Fibroblast of villous mesenchyme (primary cell): Measurements from ENCODE around the genes LRRC45, SLC16A3 and SECTM1.

DNA sequence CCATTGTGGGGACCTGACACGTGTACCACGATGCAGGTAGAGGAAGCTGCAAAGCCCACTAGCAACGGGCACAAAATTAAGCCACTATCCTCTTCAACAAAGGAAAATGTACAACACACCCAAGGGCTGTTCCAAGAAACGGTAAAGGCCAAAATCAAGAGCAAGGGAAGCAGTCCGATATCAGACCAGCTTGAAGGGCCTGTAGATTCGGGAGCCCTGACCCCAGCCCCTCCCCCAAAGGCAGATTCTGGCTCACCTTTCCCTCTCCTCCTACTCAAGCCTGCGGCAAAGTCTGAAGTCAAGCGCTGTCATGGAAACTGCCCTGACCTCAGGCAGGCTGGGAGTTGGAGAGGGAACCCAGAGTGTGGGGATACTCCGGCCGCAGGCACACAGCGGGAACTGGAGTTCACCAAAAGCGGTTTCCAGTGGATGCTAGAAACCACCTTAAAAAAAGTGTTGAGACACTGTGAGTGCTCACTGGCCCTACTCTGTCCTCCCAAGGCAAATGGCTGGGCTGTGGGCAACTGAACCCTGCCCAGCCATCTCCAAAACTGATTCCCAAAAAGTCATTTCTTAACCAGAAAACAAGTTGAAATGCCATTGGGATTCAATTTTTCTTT, 1.7 kb downstream of the ALYREF start:
- CAGE, long polyA plus RNA = no peak

DNA sequence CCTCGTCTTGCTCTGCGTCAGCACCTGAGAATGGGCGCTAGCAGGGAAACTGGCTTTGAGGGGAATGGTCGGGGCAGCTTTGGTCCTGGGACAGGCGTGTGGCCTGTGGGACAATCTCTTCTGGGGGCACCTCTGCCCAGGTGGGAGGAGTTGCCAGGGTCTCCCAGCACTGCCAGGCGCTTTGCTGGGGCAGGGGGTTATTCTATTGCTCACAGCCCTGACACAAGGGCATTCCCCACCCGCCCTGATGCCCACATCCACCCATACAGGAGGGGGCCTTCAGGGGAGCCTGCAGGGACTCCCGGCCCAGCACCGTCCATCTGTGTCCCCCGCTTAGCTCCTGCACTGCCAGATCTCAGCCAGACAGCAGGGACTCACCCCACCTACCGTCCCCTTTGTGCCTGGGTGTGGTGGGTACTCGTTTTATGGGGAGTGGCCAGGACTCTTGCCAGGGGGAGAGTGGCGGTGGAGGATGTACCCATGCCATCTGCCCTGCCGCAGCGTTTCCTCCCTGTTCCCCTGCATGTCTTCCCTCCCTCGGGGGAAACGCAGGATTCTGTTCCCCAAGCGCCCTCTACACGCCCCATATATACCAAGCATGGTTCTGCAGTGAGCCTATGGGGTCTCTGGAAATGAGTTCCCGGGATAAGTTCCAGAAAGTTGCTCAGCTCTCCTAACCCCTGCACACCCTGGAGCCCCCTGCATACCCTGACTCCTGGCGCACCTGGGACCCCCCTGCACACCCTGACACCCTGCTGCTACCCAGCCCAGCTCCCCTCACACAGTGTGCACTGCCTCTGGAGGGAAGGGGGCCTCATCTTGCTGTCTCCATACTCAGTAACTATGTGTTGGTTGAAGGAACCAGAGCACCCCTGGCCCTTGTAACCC, 4.0 kb upstream of the MAFG start:
- CAGE, long polyA plus RNA = no peak

DNA sequence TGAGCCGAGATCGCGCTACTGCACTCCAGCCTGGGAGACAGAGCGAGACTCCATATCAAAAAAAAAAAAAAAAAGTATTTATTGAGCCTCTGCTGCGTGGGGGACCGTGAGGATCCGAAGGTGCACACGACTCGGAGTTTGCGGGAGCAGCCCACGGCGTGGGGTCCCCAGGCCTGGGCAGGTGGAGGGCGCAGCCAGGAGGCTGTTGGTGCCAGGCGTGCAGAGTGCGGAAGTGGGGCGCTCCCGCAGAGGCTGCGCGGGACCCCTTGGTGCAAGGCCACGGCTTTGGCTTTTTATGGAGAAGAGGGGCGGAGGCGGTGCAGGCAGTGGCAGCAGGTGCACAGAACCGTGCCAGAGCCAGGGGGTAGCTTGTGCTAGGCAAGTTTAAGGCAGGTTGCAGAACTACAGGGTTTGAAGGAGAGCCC, 1.1 kb downstream of the ASPSCR1 start:
- CAGE, long polyA plus RNA = no peak

- CAGE, long polyA plus RNA = no peak
Observed at GRCh38 chr17:81978894-81979515, 1.6 kb downstream of the ASPSCR1 start.

GRCh38 chr17:81982329-81982931, 5.0 kb downstream of the ASPSCR1 start:
- CAGE, long polyA plus RNA = no peak

- CAGE, long polyA plus RNA = no peak
Observed at GRCh38 chr17:81991484-81992739, 14.5 kb downstream of the ASPSCR1 start.

- CAGE, long polyA plus RNA = no peak
Observed at GRCh38 chr17:82023157-82024037, at the start of gene LRRC45. LRRC45 (plus strand) TSS chr17:82023305.

GRCh38 chr17:82054363-82055254, 2.9 kb downstream of the GPS1 start:
- CAGE, long polyA plus RNA = no peak

GRCh38 chr17:82086196-82086869, 11.7 kb downstream of the FASN start:
- CAGE, long polyA plus RNA = no peak

DNA sequence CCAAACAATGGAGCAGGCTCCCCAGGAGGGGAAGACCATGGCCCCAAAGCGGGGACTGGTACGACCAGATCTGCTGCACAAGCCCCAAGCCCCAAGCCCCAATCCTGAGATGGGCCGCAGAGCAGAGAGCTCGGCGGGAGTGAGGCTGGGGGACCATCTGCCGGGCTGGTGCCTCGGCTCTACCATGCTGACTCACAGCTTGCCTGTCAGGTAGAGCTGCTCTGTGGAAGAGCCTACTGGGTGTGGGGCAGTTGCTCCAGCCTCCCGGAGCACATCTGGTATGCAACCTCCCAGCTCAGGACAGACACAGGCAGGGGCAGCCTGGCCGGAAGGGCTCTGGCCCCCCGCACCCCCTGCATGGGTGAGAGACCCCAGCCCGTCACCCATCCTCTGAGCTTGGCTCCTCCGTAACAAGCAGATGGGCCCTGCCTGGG, 2.4 kb downstream of the FASN start:
- CAGE, long polyA plus RNA = no peak

DNA sequence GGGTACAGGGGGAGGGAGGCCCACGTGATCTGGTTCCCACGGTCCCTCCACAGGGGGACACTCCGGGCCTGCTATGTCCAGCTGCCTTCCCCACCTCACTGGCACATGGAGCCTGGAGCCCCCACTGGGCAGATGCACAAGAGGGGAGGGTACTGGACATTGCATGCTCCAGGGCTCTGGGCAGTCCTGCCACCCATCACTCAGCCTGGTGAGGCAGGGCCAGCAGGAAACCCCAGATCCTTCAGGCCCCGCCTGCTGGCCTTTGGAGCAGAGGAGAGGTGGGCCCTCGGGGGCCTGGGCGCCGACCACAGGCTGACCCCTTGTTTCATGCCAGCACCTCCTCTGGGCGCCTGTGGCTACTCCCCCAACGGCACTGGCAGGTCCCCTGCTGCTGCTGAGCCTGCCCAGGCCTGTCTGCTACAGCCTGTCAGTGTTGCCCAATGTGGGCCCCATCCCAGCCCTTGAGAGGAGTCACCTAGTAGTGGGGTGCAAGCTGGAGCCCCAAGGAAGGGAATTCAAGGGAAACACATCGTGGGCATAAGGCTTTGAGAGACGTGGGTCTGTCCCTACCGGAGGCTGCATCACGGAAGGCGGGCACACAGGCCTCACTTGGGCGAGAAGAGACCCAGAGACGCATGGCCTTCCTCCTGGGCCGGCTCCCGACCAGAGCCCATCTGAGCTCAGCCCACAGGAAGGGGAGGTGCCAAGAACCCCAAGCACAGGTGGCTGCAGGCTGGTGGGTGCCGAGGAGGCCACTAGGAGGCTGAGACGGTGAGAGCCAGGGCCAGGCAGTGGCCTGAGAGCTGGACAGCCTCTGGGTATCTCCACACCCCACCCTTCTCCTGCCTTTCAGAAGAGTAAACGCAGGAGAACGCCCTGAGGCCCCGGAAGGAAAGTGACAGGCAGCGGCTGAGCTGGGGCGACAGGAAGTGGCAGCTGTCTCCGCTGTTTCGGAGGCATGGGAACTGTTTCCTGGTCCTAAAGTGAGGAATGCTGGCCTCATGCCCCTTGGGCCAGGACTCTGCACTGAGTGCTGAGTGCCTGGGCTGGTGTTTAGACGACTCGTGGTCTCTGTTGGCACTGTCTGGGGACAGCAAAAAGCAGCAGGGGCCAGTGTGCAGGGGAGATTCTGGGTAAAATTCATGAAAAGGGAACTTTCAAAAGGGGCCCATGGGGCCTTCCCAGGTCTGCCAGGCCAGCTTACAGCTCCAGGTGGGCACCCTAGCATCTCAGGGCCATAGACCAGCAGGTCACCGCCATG, 8.1 kb upstream of the FASN start:
- CAGE, long polyA plus RNA = start-site peak on the minus strand centred at position 764 of the sequence, 282 bp wide, 282 and 195 reads in 2 replicates

DNA sequence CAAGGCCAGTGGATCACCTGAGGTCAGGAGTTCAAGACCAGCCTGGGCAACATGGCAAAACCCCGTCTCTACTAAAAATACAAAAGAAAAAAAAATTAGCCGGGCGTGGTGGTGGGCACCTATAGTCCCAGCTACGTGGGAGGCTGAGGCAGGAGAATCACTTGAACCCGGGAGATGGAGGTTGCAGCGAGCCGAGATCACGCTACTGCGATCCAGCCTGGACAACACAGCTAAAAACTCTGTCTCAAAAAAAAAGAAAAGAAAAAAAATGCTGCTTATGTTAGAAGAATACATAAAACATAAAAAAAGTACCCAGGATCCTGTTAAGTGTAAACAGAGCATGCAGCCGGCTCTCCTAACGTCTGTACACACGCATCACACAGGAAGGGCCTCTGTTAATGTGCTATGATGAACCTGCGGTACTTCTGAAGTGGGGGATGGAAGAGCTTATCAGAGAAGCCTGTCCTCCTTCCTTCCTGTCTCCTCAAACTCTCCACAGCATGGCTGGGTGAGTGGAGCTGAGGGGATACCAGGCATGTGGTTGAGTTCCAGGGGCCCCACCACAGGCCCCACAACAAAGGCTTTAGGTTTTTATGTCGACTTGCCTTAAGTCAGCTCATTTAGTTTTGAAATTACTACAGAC, 12.0 kb downstream of the CCDC57 start:
- CAGE, long polyA plus RNA = no peak

DNA sequence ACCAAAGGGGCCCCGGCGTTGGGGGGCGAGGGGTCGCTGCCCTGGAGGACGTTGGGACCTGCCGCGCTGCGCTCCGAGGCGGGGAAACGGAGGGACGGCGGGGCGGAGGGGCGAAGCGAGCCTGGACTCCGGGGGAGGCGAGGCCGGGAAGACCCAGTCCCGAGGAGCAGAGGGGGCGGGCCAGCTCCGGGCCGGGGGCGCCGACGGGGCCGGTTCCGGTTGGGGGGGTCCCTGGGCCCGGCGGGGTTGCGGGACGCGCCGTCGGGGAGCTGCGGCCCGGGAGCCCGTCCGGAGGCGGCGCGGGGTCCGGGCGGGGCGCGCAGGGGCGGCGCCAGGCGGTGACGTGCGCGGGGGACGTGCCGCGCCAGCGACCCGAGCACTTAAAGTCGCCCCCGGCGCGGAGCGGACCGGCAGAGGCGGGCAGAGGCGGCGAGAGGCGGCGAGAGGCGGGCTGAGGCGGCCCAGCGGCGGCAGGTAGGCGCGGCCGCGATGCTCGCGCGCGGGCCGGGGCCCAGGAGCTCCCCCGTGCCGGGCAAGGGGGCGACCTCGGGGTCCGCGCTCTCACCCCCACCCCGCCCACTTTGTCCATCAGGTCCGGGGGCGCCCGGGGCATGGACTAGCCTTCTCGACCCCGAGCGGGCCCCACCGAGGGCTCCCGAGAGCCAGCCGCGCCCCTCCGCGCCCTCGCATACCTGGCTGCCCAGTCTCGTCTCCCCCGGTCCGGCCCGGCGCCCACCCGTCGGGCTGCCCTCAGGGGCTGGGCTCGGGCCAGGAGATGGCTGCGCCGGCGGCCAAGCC, at the start of gene SLC16A3:
Gene SLC16A3, plus strand, starts transcription at position 410 of the 798 bp plus-strand sequence.
- CAGE, long polyA plus RNA = start-site peak on the plus strand centred at position 412 of the sequence, 7 bp wide, 94 and 229 reads in 2 replicates

- CAGE, long polyA plus RNA = no peak
Observed at GRCh38 chr17:82253324-82253831, 20.1 kb downstream of the CSNK1D start.

DNA sequence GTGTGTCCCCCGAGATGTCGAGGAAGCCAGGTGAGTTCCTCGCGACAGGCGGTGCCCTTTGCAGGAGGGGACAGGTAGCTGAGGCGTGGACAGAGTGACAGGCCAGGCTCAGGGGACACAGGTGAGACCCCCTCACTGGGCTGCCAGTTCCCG, 270 bp upstream of the CSNK1D start:
- CAGE, long polyA plus RNA = no peak

GRCh38 chr17:82283174-82283609, 9.7 kb upstream of the CSNK1D start:
- CAGE, long polyA plus RNA = no peak

DNA sequence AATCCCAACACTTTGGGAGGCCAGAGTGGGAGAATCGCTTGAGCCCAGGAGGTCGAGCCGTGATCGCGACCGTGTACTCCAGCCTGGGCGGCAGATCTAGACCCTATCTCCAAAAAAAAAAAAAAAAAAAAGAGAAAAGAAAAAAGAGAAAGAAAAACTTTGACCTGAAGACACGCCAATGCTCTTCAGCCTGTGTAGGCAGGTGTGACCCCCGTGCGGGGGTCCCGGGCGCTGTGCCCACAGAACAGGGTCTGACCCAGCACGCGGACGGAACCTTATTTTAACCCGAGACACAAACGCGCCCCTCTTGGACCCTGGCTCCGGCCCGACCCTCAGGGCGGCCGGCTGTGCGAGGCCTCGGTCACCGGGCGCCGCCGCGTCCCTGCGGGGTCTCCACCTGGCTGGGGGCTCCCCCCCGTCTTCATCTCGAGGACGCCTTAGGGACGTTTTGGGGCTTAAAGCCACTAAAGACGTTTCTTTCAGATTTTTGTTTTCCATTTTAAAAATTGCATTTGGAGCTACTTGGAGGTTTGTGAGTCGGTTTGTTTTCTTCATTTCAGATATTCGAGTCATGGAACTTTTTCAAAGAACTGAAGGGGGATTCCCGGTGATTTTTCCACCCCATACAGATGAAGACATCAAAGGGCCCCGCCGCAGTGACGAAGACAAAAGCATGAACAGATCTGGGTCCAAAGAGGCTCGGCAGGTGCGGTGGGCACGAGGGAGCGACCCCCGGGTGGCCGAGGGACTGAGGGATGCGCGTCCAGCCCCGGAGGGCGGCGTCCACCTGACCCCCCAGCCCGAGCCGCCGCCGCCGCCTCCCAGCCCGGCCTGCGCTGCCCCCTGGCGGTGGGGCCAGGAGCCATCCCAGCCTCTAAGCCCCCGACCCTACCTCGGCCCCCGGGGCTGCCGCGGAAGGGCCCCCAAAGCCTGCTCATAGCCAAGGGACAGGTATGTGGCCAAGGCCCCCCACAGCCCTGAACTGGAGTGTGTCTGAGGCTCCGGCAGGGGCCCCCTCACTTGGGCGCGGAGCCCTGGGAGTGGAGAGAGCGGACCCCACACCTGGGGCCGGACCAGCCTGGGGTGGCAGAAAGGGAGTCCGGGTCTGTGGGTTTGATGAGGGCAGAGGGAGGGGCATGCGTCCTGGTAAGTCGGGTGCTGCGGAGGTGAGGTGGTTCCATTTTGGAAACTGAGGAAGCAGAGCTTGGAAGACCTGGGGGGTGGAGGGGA, 3.8 kb upstream of the CD7 start:
- CAGE, long polyA plus RNA = no peak

DNA sequence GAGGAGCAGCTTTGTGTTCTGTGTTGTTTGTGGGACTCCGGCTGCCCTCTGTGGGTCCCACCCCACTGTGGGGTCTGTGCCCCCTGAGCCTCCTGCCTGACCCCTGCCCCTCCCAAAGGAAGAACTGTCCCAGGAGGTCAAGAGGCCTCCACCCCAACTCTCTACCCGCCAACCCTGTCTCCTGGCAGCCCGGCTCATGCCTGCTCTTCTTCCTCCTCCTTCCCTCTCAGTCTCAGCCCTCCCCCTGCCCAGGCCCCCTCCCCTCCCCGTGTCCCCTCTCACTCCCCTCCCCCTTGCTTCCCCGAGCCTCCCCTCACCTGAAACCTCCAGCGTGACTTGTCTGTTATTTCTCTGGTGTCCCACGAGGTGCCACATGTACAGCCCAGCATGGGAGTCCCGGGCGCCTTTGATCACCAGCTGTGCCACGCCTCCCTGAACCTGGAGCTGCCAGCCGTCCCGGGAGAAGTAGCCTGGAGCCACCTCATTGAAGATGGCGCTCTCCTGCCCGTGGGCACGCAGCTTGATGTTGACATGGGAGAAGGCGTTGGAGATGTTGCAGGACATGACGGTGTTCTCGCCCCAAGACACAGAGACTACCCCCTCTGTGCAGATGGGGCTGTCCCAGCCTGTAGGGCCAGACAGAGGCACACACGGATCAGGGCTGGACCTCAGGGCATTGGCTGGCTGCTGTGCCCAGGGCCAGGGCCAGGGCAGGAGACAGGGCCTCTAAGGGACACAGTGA, 7.0 kb upstream of the CD7 start:
- CAGE, long polyA plus RNA = no peak

GRCh38 chr17:82333652-82334432, at the start of gene SECTM1:
SECTM1 (minus strand) TSS chr17:82333766.
- CAGE, long polyA plus RNA = start-site peak on the minus strand at chr17:82333726-82333736, 28 and 19 reads in 2 replicates

DNA sequence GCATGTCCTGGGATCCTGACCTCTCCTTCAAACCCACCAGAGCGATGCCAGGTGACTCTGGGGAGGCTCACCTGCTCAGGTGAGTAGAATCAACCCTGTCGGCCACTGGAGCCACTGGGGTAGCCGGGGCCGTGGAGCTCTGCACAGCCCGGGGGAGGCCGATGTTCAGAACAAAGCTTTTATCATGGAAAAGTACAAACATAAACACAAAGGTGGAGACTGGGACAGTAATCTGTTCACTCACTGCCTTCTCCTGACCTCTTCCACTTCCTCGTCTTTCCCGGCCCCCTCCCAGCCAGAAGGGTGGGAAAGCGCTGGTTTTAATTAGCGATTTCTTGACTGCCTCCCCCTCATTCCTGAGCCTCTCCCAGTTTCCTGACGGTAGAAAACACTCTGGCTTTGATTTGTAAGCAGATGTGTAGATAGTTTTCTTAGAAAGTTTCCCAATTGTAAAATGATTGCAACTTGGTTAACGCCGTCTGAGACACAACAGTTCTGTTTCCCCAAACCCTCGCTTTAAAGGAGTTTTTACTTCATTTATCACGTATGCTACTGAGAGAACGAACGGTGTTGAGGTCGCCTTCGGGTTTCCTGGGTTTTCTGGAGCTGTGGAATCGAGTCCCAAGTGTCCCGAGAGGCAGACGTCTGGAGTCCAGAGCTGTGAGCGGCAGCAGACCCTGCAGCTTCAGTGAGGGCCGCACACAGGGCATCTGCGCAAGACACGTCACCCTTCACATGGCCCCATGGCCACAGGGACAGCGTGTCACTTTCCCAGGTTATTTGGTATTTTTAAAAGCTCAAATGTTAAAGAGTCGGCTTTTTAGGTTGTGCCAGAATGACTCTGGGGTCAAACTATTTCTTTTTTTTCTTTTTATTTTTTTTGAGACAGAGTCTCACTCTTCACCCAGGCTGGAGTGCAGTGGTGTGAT, 9.5 kb upstream of the TEX19 start:
- CAGE, long polyA plus RNA = no peak